Bronchial lymph node (tissue), 1 donor: ENCODE results near the gene ABCG4.

DNA sequence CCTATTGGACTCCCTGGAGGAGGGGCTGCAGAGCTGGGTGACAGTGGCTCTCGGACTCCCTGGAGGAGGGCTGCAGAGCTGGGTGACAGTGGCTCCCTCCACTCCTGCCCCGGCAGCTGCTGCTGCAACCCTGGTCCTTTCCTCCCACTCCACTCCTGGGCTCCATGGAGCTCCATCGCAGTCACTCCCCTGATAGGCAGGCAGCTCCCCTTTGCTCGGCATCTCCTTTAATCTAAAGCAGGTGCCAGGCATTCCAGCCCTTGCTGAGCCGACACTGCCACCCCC lies 2.8 kb downstream of the BCL9L start:
- PRO-cap, result no peak

- PRO-cap, result bidirectional peak, plus-strand start at chr11:118929778, minus-strand start at chr11:118929566; bidirectional peak, plus-strand start at chr11:118929944, minus-strand start at chr11:118929865; bidirectional peak, plus-strand start at chr11:118929974, minus-strand start at chr11:118929978; bidirectional peak, plus-strand start at chr11:118930040, minus-strand start at chr11:118930045
These were observed 3.9 kb upstream of the BCL9L start for GRCh38 chr11:118929503-118930090.

- PRO-cap, result no peak
These were observed 3.7 kb downstream of the RPS25 start for GRCh38 chr11:119014529-119014717.

DNA sequence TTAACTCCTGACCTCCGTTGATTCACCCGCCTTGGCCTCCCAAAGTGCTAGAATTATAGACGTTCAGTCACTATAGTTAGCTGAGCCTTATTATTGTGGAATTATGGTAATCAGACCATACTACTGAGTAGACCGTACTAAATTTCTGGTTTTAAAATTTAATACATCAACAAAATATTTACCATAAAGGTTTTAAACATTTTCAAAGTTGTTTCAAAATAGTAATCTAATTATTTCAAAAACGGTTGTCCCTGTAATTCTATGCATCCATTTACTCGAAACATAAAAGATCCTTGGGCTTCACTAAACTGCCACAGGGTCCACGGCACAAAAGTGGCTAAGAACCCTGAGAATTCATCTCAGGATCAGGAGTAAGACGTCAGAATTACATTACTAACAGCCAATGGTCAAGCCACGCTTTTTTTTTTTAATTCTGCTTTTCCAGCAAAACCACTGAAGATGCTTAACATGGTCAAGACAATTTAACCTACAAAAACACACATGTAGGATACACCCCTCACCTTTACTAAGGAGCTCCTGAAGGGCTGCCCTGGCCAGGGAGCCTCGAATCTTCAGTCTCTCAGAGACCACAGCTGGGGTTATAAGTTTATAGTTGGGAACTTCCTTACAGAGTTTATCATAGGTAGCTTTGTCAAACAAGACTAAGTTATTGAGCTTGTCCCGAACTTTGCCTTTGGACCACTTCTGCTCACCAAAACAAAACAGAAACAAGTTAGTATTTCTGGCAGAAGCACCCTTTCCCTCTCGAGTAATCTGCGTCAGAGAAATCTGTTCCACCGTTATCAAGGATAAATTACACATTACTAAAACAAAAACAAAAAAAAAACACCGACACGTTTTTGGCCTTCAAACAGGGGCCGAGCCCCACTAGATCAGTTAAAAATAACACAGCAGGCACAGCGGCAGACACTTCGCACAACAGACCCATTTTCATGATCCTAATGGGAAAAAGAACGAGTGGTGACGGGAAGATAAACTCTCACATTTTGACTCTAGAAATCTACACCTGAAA lies 986 bp downstream of the RPS25 start:
- PRO-cap, result no peak

DNA sequence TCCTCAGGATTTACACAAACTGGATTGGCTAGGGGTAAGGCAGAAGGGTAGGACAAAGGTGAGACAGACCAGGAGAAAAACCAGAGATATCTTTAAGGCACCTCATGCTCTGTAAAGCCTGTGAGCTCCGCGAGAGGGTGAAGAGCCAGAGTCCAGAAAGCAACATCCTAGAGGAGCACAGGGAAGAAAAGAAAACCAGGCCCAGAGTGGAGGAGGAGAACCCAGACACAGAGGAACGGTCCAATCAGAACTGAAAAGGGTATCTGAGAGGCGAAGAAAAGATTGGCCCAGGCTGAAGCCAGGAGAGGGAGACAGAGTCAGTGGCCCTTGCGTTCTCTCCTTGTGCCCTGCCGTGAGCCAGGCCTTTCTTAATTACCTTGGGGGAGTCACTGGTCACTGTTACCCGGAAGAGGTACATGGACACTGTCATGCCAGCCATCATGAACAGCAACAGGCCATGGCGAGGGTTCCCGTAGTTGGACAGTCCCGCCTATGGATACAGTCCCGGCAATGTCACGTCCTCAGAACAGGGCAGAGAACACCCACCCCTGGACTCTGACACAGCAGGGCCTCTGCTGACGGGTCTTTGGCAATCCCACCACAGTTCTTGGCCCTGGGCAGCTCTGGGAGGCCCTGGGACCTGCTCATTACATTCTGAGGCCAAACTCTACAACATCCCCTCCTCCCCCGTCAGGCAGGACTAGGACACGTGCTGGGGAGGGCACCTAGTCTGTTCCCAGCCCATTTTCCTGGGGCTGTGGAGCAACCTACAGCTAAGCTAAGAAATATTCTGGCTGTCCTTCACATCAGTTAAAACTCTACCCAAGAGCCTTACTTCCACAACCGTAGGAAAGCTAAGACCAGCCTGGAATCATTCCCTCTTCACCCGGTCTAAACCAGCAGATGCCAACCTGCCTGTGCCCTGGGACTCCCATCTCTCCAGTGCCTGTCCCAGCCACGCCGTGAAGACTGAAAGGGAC lies 7.3 kb downstream of the TRAPPC4 start:
- PRO-cap, result no peak

DNA sequence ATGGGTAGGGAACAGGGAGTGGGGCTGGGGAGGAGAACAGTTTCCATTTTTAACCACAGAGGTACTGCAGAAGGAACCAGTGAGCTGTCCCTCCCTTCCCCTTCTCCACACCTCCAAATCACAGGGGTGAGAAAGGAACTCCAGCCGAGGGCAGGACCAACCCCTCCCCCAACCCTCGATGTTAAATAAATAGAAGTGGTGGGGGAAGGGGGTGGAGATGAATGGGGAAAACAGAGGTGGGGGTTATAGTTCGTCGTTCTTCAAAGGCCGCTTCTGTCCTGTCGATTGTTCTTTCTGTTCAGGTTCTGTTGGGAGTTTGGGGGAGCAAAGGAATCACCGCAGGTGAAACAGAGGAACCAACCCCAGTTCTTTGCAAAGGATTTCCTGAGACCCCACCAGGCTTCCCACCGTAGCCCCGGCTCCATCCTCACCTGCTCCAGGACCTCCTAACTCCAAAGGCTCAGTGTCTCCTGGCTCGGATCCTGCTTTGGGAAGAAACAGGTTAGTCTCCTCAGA lies 11.6 kb downstream of the HYOU1 start:
- PRO-cap, result no peak

GRCh38 chr11:119065420-119065786 lies 2.2 kb upstream of the VPS11 start:
- PRO-cap, result no peak

- PRO-cap, result no peak
These were observed at the start of gene ABCG4 for GRCh38 chr11:119148752-119149407. ABCG4 (plus strand) TSS chr11:119149052.

DNA sequence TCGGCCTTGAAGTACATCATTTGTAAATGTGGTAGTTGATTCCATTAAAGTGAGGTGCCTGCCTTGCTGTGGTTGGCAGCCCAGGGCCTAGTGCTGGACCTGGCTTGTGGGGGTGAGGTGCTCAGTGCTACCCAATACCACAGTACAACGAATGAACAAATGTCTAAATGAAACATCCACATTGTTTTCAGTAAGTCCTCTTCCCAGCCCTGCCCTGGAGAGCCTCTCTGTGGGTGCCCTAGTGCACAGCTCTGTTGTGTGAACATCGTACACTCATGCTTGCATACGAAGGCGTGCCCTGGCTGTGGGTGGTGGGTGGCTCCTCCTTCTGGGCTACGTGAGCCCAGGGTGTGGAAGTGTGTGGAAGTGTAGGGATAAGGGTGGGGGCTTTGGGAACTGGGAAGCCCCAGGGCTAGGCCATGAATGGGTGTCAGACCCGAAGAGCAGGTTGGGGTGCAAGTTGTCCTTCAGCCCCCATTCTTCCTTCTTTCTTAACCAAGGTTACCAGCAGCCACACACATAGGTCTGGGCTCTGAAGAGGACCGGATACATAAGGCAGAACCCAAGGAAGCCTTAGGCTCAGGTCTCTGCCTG lies 577 bp upstream of the NLRX1 start:
- PRO-cap, result no peak

- PRO-cap, result no peak
These were observed 1.1 kb upstream of the MCAM start for GRCh38 chr11:119318002-119318553.

GRCh38 chr11:119362342-119363331 lies 16.1 kb upstream of the MFRP start:
- PRO-cap, result no peak

GRCh38 chr11:119417581-119418981 lies 4.9 kb downstream of the THY1 start:
- PRO-cap, result no peak

DNA sequence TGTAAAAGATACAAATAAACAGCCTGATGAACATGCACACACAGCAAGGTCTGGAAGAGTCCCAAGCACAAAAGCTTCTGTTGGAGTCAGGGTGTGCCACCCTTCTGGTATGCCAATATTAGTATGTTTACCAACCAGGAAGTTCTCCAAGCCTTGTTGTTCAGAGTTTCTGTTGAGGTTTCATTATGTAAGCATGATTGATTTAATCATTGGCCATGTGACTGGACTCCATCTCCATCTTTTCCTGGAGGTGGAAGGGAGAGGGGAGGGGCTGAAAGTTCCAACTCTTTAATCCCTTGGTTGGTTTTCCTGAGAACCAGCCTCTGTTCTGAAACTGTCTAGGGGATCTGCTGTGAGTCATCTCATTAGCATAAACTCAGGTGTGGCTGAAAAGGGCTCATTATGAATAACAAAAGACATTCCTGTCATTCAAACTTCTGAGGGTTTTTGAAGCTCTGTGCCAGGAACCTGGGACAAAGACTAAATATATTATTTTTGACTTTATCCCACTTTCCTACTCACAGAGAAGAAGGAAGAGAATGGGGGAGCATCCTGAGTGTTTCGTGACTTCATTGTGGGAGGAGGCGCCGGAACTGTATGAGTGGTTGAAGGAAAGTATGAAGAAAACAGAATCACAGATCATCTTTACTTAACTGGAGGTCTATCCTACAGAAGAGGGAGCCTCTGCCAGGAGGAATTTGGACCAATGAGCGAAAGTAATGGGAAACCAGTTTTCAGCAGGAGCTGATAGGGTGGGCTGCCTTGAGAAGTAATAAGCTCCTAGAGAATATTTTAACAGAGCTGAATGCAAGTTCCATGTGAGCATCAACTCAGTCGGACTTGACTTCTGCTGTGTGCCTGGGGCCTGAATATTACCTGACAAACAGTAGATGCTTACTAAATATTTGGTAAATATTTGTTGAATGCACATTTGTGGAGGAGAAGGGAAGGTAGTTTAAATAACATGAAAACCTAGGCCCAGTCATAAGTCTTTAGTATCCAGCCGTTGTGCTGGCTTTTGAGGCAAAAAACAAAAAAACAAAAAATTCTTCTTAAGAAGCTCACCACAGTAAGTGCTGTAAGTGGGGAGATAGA lies 138.0 kb downstream of the NECTIN1 start:
- PRO-cap, result no peak

- PRO-cap, result no peak
These were observed 163.4 kb upstream of the NECTIN1 start for GRCh38 chr11:119892363-119892915.

GRCh38 chr11:119975558-119975947 lies 162.4 kb downstream of the TRIM29 start:
- PRO-cap, result no peak

DNA sequence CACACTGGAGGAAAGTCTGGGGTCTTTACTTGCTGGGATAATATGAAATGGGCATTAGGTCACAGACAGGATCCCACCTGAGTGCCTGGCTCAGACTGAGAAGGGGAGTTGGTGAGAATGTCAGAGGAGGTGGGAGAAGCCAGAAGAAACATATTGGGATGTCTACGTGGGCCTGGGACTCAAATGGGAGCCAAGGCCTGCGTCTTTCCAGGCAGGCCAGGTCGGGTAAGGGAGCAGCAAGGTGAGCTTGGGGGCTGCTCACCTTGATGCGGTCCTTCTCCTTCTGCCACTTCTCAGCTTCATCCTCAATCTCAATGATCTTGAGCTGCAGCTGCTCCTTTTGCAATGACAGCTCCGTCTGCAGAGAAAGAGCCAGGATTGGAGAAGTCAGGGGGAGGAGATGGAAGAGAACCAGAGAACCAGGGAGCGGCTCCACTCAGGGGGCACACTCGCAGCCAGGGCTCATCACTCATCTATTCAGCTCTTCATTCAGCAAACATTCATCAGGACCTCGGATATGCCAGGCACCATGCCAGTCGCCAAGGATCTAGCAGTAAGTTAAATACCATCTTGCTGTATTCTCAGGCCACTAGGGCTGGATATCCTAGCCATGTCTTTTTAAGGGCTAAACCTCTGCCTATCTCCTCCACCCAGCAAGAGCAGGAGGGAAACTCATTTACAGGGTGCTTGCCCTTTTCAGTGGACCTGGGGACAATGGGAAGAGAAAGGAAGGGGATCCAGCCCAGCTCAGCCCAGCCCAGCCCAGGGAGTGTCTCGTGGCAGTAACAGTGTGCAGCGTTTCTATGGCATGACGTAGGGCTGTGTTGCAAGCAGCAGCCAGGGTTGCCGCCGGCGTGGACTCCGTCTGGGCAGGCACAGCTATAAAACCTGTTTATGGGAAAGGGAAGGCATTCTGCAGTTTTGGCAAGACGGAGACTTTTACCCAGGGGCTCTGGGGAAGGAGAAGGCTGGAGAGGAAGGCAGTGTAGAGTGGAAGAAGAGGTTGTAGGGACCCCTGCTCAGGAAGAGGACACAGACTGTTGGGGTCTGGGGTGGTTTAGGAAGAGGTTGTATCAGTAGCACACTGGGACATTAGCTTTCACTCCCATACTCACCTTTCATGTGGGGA lies 9.4 kb downstream of the TRIM29 start:
- PRO-cap, result no peak

DNA sequence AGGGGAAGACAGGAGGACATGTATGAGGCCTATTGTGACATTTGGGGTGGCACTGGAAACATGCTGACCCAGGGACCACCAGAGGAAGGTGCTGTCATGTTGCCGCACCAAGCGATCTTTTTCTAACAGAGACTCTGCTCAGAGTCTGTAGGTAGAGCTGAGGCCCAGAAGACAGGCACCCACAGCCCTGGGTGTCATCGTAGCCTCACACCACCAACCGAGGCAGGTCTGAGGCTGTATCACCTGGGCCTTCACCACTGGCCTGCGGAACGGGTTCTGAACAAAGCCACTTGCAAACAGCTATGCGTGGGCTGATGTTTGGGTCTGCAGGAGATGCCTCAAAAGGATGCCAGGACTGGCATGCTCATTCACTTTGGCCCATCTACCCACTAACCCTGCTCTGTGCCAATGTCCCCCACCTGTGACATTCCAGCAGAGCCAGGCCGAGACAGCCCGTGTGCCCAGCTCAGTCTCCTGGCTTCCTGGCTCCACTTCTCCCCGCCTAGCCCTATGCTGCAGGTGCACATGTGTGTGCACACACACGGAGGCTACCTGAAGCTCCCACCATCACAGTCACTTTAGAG lies 3.7 kb downstream of the TRIM29 start:
- PRO-cap, result no peak

GRCh38 chr11:120135519-120136288 lies 2.2 kb downstream of the TRIM29 start:
- PRO-cap, result no peak

DNA sequence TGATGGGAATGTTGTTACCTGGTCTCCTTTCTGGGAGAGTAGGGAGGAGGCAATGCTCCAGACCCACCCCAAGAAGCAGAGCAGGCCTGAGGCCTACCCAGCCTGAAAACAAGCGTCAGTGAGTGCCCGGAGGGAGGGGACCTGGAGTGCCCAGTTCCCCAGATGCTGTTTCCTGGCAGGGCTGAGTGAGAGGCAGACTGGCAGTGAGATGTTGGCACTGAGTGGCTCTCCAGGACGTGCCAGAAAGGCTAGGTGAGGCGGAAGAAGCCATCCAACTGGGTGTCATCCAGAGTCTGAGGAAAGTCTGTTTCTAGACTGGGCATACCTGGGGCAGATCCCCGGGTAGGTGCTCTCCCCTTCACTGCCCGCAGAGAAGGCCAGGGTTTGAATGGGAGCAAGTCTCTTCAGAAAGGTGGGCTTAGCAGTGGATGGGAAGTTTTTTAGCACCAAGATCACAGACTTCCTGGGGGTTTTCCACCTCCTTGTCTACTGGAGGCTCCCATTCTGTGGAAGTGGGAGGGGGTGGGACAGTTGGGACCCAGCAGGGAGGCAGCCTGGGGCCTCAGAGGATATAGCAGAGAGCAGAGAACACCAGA lies 1.4 kb downstream of the POU2F3 start:
- PRO-cap, result no peak

DNA sequence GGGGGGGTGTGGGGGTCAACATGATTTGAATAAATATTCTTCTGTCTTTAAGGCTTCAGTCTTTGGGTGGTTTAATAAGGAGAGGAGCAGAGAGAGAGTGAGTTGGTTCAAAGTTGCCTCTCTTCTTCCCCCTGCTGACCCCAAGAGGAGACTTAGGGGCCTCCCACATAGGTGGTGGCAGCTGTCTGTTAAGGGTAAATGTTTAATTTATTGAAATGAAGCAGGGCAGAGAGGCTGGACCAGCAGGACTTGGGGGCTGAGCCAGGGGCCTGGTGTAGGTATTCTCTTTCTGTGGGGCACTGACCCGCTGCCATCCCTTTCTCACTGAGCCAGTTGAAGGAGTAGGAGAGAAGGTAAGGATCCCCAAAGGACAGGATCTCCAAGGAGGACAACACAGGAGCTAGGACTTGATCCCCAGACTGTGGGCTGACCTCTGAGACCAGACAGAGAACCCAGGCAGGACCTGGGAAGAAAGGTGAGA lies 5.6 kb downstream of the POU2F3 start:
- PRO-cap, result no peak